Zone of skin (tissue), 1 donor: ENCODE results near the genes ETAA1, DNAAF10 and PROKR1.

GRCh38 chr2:65825869-65826278, 393.5 kb upstream of the SPRED2 start:
- RRBS: no CpG with 5 or more reads among the region's 1 CpG

DNA sequence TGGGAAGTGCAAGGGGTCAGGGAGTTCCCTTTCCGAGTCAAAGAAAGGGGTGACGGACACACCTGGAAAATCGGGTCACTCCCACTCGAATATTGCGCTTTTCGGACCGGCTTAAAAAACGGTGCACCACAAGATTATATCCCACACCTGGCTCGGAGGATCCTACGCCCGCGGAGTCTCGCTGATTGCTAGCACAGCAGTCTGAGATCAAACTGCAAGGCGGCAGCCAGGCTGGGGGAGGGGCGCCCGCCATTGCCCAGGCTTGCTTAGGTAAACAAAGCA, 43.7 kb upstream of the MEIS1 start:
- RRBS: no CpG with 5 or more reads among the region's 16 CpGs

DNA sequence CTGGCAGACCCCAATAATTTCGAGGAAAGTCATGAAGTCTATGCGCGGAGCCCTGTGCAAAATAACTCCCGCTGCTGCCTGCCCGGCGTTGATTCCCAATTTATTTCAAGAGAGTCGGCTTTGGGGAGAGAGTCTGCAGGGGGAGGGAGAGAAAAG, 312 bp upstream of the MEIS1 start:
- RRBS: no CpG with 5 or more reads among the region's 7 CpGs

DNA sequence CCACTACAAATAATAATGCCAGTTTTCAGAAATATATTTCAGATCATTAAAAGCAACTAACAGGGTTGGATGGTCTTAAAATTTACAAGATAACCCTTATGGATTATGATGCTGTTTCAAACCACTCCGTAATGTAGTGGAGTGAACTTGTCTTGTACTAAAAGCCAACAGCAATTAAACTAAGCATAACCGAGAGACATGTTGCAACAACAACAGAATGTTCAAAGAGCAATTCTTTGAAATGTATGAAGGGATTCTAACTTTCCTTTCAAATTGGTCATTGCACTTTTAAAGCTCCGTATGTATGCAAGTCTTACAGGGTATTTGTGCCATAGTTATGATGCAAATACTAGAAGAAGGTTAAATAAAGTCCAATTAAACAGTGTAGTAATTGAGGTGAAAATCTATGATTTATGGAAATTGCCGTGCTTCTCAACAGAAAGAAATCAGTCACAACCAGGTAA, 341.2 kb upstream of the ETAA1 start:
- RRBS: no CpG with 5 or more reads among the region's 4 CpGs

- RRBS: no CpG with 5 or more reads among the region's 9 CpGs
Observed at GRCh38 chr2:67213215-67213865, 183.8 kb upstream of the ETAA1 start.

- RRBS: under 1% methylated on average over 8 of the region's 57 CpGs
Observed at GRCh38 chr2:67397076-67397838, at the start of gene ETAA1. Gene ETAA1, plus strand, starts transcription at chr2:67397333.

DNA sequence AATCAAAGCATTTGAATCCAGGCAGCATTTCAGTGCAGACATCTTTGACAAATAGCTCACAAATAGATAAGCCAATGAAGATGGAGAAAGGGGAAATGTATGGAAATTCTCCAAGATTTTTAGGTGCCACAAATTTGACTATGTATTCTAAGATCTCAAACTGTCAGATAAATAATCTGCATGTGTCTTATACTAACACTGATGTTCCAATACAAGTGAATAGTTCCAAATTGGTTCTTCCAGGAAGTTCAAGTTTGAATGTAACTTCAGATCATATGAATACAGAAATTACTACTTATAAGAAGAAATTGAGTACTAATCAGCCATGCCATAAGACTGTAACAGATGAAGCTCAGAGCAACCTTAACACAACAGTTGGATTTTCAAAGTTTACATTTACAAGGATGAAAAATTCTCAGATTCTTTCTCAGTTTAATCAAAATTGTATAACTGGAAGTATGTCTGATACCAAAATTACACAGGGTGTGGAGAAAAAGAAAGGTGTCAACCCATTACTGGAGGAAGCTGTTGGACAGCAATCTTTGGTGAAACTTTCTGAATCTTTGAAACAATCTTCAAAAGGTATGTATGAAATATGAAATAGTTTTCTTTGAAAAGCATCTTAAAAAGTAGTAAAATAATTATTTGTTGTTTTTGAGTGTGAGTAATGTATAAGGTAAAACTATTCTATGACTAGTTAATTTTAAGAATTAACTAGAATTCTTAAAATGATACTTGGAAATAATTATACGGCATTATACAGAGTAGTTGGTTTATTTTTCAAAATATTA, 7.8 kb downstream of the ETAA1 start:
- RRBS: no CpG with 5 or more reads among the region's 1 CpG

GRCh38 chr2:67479336-67479819, 82.2 kb downstream of the ETAA1 start:
- RRBS: no CpG with 5 or more reads among the region's 1 CpG

- RRBS: no CpG with 5 or more reads among the region's 8 CpGs
Observed at GRCh38 chr2:67650624-67651268, 253.6 kb downstream of the ETAA1 start.

DNA sequence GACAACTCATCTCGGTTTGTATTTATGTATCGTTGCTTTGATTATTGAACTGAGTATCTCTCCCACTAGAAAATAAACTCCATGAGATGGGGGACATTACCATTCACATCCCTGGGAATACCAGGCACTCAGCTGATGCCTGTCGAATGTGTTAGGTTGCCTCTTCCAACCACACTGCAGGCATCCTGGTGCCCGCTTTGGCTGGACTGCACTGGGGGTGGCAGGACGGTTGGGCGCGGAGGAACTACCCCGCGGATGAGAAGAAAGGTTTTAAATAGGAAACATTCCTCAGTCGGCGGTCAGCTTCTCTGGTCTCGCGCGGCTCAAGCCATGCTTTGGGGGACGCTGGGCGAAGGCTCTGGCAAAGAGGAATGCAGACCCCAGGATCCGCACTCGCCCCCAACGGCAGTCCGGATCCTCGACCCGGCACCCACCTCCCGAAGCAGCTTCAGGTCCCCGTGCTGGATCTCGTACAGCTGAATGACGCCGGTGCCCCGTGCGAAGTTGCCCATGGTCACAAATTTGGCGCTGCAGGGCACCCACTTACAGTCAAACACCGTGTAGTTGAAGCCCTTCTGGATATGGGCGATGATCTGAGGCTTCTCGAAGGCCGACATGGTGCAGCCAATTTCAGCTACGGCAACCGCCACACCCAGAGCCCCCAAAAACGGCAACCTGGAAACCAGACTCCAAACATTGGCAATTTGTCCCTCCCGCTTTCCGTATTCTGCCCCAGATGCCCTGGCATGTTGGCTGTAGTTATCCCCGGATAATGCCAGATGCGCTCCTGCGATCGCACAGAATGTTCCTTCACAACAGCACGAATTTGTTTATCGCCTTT, at the start of gene DNAAF10:
DNAAF10 (minus strand) TSS at position 701 of the 841 bp plus-strand sequence.
- RRBS: 2% methylated on average over 6 of the region's 45 CpGs

GRCh38 chr2:68272459-68273038, 20.2 kb upstream of the PPP3R1 start:
- RRBS: no CpG with 5 or more reads among the region's 1 CpG

DNA sequence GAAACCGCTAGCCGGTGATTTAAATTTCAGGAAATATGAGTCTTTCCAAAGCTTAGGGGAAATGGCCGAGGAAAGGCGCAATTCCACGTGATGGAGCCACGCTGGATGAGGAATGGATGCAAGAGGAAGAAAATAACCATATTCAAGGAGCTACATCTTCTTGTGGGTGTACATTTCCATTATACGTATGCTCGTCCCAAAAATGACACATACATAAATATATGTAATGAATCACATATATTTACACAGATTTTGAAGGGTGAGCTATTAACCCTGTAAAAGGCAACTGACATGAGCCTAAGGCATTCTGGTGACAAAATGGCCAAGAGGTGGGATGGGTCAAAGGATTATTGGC, 253 bp upstream of the CNRIP1 start:
- RRBS: 11% methylated on average over 2 of the region's 8 CpGs

DNA sequence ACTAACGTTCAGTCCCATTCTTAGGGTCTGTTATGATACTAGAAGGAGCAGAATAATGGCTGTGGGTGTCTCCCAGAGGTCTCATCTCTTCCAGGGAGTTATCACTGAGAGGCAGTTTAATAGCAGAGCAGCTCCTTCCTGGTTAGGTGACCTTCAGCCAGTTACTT, 40.7 kb downstream of the FBXO48 start:
- RRBS: no CpG with 5 or more reads among the region's 1 CpG

DNA sequence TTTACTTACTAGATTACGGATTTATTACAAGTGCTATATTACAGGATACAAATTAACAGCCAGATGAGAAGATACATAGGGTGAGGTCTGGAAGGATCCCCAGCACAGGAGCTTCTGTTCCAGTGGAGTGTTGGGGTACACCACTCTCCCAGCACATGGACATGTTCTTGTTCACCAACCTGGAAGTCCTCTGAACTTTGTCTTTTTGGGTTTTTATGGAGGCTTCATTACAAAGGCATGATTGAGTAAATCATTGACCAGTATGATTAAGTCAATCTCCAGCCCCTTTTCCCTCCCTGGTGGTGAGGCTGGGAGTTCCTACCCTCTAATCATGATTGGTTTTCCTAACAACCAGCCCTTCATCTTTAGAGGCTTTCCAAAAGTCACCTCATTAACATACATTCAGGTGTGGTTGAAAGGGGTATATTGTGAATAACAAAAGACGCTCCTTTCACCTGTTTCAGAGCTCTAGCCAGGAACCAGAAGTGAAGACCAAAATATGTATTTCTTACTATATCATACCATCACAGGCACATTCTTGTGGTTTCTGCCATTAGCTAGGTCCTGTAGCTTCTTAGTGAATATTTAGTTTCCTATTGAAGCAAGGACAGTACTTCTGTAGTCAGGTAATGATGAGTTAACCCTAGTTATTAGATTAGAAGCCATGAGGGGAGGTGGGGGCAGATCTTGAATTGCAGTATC, 38.4 kb downstream of the APLF start:
- RRBS: no CpG with 5 or more reads among the region's 2 CpGs

GRCh38 chr2:68643395-68643903, at the start of gene PROKR1:
Gene PROKR1, plus strand, starts transcription at chr2:68643579.
- RRBS: 1% methylated on average over 46 of the region's 62 CpGs

- RRBS: no CpG with 5 or more reads among the region's 3 CpGs
Observed at GRCh38 chr2:68741148-68741531, 6.5 kb downstream of the ARHGAP25 start.

DNA sequence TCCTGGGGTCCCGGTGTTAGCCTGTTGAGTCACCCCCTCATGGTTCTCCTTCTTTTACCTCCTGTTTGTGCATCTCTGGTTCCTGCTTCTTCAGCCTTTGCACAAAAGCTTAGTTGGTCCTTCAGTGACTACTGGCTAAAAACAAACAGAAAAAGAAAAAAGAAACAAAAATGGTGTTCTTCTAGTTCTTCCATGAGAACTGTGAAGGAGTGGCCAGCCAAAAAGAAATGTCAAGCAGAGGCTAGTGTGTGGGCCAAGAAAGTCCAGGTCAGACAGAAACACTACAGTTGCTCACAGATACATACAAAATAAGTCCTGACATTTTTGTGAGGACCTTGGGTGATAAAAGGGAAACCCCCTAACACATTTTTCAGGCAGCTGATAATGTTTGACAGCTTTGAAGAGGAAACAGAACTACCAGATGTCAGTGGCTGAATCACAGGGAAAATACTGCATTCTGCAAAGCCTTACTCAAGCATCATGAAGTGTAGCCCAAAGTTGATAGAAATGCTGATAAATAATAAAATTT, 28.0 kb downstream of the ARHGAP25 start:
- RRBS: no CpG with 5 or more reads among the region's 1 CpG

- RRBS: no CpG with 5 or more reads among the region's 3 CpGs
Observed at GRCh38 chr2:68770311-68770753, 35.7 kb downstream of the ARHGAP25 start.

DNA sequence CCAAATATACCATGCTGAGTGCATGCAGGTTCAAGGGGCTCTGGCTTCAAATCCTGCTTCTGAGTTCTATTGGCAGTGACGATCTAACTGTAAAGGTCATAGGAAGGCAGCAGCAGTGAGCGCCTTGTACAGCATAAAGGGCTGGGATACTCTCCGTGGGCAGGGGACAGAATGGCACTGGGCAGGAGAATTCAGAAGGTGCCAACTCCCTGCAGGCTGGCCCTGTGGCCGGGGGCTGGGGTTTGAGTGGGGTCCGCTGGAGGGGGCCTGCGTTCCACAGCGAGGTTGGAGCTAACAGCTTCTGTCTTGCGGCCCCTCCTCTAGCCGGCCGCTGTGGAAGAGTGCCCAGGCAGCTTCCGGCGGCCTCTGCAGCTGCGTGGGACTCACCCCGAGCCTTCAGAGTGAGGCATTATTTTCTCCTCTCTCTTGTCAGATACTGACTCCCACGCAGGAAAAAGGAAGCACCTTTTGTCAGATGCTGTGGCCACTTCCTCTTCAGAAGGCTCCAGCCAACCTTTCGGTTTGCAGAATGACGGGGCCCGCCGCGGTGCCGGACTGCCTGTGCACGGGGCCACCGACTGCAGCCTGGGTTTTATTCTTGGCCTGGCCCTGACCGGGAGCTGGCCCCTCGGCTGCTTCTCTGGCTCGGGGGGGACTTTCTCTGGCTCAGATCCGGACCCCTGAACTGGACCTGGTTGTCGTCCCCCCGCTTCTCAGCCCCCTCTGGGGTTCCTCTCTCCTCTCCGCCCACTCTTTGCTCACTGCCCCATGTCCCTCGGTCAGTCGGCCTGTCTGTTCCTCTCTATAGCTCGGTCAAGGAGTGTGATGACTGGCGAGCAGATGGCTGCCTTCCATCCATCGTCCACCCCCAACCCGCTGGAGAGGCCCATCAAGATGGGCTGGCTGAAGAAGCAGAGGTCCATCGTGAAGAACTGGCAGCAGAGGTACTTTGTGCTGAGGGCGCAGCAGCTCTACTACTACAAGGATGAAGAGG, 40.1 kb downstream of the ARHGAP25 start:
- RRBS: 36% methylated on average over 11 of the region's 38 CpGs